Vein endothelial cell (primary cell): ENCODE results near the gene PLXNA1.

DNA sequence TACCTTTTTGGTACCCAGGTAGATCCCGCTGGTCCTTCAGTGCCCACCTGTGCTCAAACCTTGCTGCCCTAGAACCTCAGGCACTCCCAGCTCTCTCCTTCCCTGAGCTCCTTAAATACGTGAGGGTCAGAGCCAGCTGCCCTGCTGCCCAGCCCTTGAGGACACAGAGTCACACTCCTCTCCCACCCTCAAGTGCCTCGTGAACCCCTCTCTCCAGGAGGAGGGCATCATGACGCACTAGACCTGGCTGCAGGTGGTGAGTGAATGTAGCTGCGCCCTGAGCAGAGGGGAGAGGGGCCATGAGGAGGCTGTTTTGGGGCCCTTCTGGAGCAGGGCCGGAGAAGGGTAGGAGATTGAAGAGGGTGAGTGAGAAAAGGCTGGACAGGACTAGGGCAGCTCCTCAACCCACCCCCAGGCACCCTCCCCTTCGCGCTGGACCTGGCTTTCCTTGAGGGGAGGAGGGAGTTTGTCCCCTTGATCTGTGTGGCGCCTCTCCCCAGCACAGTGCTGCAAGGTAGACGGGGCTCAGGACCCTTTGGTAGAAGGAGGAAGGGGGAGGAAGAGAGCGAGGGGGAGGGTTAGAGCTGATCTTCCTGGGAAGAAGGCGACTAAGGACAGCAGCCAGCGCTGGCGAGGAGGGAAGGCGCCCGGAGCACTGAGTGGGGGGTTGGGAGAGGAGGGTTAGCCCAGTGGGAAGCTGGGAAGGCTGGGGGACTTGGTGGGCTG lies 837 bp downstream of the SLC12A8 start:
- CAGE, long polyA plus RNA, result no peak

GRCh38 chr3:125775752-125776345 lies 180.6 kb upstream of the OSBPL11 start:
- CAGE, long polyA plus RNA, result no peak

DNA sequence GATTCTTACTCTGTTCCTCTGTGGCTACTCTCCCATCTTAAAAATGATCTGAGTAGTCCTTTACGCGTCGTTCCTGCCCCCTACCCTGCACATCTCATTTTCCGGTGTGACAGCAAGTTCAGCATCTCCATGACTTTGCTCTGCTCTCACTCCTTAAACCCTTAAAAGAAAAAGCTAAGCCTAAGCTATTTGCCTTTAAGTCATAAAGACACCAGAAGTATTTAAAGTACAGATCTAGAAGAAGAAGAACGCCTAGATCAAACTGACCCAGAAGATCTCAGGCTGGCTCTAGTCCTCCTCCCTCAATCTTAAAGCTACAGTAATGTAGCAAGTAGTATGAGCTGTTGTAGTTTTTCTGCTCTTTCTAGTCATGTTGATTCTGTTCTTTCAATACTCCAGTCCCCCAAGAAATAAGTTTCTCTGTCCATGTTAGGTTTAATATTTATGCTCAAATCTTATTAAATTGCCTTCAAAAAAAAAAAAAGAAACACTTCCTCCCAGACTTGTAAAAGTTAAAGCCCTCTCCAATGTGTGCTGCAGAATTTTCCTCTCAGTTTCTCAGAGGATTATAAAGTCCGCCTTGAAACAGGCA lies 135.1 kb upstream of the ROPN1B start:
- CAGE, long polyA plus RNA, result no peak

DNA sequence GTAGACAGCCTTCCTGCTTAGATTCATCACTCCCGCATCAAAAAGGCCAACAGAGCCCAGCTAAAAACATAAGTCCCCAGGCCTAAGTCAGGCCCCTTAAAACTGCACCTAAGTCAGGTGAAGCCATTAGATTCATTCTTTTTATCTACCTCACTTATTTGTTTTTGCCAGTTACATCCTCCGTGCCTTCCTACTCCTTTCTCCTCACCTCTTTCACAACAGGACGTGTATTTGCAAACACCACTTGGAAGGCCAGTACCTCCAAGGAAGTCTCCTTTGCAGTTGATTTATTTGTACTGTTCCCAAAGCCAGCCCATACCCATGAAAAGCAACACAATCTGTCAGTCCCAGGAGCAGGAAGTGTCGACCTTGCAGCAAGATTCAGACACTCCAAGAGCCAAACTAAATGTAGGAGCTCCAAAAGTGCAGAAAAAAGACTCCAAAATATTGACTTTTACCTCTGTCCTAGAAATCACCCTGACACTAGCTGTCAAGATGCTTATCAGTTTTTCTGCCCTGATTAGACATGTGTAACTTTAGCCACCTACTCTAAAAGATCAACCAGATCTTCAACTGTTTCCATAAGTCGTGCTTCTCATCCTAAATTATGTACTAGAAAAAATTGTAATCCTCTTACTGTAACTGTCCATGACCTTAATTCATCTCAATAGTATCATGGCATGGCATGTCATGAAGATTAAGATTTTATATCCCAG lies 131.2 kb upstream of the ROPN1B start:
- CAGE, long polyA plus RNA, result no peak

DNA sequence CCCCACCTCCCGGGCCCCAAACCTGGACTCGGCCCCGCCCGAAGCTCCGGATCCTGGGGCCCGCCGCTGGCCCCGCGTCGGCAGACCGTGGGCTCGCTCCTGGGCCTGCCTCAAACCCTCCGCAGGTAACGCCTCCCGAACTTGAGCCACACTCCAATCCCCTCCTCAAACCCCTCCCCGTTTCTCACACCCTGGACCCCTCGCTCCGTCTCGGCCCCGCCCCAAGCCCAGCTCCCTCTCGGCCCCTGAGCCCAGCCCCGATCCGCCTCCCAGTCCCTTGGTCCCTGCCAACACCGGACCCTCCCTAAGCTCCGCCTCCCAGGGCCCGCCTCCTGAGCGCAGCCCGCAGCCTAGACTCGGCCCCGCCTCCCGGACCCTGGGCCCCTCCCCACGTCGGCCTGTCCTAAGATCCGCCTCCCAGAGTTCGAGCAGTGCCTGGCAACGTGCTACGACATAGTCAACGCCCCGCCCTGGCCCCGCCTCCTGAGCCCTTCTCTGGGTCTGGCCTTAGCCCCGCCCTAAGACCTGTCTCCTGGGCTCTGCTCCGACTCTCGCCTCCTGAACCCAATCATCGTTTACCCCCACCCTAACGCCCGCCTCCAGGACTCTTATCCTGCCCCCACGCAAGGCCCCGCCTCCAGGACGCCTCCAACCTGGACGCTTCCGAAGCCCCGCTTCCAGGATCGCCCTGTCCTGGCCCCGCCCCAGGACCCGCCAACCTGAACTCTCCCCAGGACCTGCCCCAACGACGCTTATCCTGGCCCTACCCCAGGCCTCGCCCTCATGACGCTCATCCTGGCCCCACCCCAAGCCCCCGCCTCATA lies 53.1 kb upstream of the ROPN1B start:
- CAGE, long polyA plus RNA, result no peak

DNA sequence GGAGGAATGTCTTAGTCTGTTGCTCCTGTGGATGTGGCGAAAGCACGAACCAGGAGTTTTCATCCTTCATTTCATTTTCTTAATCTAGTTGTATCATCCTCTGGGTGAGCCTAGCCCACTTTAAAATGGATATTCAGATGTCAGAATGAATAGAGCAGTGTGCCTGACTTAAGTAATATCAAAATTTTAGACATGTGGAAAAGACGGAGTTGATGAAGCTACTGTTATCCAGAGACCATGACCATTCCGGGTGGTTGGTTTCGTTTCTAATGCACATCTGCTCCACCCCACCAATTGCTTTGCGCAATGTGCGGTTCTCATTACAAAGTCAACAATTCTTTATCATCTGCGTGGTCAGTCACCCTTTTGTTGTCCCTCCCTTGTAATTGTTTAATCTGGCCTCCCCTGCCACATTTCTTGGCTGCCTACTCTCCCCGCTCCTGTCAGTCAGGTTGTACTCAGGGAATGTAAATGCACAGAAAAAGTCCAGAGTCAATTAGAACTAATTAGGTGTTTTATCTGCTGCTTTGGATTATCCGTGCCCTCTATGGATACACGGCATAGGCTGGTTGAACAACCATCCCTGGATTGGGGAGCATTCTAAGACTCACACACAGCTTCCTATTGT lies 33.8 kb upstream of the ROPN1B start:
- CAGE, long polyA plus RNA, result no peak

- CAGE, long polyA plus RNA, result no peak
Measured at GRCh38 chr3:126081866-126082104, 2.1 kb downstream of the SLC41A3 start.

DNA sequence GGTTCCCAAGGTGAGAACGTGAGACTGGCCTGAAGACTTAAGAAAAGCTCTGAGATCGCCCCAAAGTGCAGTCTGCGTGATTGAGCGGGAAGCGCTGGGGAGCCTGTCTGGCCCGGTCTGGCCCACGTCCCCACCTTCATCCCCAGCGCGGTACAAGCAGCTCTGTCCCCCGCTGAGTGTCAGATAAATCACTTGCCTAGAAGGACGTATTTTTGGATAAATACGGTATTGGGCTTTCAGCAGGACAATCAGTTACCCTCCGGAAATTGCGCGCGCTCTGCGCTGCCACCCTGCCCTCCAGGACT lies 485 bp upstream of the KLF15 start:
- CAGE, long polyA plus RNA, result no peak

DNA sequence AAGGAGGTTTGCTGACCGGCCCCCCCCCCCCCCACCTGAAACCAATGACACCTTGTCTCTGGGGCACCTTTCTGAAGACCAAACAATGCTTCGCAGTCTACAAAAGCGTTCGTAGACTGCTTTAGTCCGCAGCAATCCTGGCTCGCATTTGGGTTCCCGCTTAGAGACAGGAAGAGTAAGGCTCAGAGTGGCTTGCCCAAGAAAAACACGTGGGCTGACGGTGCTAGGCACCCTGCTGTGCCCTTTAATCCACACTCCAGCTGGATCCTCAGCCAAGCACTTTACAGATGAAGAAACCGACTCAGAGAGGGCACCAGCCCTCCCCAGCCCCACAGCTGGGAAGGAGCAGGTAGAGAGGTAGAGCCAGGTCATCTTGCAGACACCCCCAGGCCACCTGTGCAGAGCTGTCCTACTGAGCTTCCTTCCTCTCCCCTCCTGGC lies 858 bp upstream of the KLF15 start:
- CAGE, long polyA plus RNA, result no peak

DNA sequence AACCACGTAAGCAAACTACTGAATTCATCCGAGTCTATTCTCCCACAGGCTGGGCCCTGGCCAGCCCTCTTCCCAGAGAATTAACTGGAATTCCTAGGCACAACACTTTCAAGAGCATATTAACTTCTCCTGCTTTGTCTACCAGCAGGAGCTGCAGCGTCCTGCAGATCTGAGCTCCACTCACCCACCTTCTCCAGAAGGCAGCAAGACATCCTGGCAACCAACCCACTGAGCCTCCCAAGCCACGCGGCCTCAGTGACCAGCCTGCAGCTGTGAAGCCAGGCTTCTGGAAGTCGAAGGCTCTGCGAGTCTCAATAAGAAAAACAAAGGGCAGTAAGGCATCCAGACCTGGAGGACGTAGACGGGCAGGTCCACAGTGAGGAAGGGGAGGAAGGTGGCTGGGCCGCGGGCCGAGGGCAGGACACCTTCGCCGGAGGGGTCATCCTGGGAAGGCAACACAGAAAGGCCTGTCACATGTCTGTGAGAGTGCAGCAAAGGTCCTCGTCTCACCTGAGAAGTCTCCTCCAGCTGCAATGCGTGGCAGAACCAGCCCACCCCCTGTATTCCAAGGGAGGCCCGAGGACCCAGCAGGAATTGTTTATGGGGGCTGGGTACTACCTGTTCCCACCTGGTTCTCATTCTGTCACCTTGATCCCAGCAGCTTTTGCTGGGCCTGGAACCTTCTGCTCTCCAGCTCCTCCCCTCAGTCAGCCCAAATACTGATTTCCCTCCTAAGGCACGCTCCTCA lies 36.2 kb downstream of the ZXDC start:
- CAGE, long polyA plus RNA, result no peak

DNA sequence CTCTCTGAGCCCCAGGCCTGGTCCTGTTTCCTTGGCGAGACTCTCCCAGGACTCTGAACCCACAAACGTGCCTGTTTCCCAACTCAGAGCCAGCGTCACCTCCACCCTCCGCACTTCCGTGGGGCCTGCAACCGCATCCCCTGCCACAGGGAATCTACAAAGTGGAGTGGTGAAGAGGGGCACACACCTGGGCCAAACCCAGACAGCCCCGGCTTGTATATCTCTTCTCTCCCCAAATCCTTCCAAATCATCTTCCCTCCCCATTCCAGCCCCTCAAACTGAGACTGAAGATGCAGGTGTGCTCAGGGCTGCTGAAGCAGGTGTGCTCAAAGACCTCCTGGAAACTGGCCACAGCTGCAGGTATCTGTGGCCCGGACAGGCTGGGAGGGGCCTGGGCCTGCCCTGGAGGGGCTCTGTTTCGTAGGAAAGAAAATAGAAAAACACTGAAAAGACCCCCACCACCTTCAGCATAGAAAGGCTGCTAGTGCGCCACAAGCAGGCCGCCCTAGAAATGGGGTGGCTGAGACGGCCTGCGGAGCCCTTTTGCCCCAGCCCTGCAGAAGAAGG lies 34.8 kb downstream of the ZXDC start:
- CAGE, long polyA plus RNA, result no peak

GRCh38 chr3:126530081-126530976 lies 6.4 kb downstream of the CHST13 start:
- CAGE, long polyA plus RNA, result no peak

DNA sequence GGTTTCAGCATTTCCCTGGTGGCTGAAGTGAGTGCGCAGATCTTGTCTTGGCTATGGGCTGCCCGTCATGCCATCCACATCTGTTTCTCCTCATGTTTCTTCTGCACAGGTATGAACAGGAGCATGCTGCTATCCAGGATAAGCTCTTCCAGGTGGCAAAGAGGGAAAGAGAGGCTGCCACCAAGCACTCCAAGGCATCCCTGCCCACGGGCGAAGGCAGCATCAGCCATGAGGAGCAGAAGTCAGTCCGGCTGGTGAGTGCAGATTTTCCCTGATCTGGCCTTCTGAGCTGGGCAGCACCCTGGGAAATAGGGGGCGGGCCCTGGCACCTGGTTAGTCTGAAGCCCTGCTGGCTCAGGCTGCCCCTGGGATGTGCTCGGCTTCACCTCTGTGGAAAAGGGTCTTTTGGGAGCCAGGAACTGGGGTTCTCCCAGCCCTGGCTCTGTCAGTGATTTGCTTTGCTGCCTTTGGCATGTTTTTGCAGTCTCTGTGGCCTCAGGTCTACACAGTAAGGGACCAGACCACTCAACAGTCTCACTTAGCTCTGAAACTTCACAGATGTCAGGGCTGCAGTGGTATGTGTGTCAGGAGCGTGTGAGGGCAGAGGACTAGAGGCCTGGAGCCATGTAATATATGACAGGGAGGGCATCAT lies 29.1 kb downstream of the CHCHD6 start:
- CAGE, long polyA plus RNA, result no peak

GRCh38 chr3:126850564-126851274 lies 132.2 kb upstream of the PLXNA1 start:
- CAGE, long polyA plus RNA, result no peak

DNA sequence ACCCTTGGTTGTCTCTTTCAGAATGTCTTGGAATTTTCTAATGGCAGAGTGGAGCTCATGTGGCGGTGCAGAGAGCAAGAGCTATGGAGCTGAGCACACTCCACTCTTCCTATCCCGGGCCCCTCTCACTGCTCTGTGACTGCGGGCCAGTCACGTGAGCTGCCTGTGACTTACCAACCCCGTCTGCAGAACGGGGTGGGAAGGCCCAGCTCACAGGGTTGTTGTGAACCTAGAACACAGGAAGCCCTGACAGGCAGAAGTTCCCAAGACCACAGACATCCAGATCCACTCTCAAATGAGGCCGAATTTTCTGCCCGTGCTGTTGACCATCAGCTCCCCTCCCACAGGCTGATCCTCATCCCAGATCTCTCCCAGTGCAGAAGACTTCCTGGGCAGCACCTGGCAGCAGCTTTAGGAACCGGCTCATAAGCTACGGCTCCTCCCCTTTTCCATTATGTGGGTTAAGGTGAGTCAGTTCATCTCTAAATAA lies 35.4 kb upstream of the PLXNA1 start:
- CAGE, long polyA plus RNA, result no peak

- CAGE, long polyA plus RNA, result no peak
Measured at GRCh38 chr3:126981929-126983251, at the start of gene PLXNA1. PLXNA1 (plus strand) TSS chr3:126983115.

- CAGE, long polyA plus RNA, result no peak
Measured at GRCh38 chr3:127223962-127224549, 31.1 kb downstream of the PRR23E start.

- CAGE, long polyA plus RNA, result no peak
Measured at GRCh38 chr3:127575679-127576230, 14.8 kb downstream of the TPRA1 start.

DNA sequence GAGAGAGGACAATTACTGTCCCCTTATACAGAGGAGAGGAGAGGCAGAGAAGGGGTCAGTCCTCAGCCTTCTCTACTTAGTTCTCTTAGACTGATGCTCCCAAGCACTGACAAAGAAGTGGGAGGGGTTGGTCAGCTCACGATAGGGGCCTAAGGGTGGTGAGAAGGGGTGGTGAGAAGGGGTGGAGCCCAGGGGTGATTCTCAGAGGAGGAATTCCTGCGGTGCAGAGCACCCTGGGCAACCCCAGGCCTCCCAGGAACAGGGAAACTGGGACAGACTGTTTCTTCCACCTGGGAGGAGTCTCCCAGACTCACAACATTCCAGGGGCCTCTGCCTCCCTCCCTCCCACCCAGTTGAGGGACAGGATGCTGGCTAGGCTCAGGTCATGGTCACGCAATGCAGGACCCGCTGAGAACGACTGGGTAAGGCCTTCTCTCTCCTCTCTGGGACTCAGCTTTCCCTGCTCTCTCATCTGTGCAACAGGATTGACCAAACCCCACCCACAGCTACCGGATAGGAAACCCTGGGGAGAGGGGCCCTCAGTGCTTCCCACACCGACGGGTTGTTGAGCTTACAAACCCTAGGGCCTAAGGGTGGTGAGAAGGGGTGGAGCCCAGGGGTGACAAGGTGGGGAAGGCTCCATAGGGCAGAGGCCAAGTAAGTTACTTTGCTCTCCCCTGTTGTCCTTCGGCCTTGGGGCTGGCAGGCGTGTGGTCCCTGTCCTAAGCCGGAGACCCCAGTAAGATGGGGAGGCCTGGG lies 1.5 kb downstream of the TPRA1 start:
- CAGE, long polyA plus RNA, result no peak

DNA sequence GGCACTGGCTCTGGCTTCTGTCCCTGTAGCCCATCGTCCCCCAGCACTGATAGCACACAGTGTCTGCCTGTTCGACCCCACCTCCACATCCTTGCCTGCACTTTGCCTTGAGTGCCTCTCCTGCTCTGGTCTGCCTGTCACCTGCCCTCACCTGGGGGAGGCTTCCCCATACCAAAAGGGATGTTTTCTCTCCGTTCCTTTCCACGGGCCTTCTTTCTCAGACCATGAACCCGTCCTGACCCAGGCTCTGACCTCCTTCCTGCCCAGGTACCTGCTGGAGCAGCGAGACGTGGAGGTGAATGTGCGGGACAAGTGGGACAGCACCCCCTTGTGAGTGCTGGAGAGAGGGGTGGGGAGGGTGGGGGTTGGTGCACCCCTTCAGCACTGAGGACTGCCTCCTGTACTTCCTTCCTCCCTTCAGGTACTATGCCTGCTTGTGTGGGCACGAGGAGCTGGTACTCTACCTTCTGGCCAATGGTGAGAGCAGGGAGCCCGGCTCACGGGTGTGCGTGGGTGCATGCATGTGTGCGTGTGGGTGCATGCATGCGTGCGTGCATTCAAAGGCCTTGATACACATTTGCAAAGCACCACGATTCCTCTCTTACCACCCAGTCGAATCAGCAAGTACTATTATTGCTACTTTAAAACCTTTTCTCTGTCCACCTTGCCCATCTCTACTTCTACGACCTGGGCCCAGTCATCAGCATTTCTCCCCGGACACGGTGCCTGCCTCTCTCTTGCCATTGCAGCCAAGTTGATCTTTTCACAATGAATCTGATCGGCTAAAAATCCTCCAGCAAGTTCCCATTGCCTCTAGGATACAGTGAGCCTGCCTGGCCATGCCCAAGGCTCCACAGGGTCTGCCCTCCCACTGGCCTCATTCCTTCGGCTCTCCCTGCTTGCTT lies 1.6 kb downstream of the ABTB1 start:
- CAGE, long polyA plus RNA, result no peak